MCF 10A (cell line): ENCODE results near the genes SERPINB7, SERPINB2 and CDH7.

DNA sequence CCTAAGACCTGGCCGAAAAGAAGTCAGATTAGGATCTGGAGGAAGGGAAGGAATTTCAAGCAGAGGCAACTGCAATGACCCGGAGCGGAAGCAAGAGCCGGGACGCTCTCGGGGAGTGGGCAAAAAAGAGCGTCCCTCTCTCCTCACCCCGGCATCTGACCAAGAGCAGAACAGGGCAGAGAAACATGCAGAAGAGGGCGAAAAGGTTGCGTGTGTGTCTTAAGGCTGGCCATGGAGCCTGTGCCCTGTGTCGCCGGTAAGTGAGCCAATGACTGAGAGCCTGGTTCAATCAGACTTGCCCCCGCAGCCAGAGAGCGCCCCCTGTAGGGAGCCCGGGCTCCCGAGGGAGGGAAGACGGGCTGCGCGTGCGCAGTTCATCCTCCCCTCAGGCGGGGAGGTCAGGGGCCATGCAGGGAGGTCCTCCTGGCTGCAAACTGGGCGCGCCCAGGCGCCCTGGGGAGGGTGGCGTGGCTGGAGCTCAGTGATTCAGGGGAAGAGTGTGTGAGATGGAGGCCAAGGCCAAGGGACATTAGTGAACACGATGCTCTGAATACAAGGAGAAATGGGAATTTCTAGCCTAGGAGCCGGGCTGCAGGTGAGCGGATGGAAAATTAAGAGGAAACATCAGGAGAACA is 276.6 kb downstream of the PHLPP1 start:
- PRO-cap: no peak
- RRBS: 81% methylated on average over 9 of the region's 28 CpGs

DNA sequence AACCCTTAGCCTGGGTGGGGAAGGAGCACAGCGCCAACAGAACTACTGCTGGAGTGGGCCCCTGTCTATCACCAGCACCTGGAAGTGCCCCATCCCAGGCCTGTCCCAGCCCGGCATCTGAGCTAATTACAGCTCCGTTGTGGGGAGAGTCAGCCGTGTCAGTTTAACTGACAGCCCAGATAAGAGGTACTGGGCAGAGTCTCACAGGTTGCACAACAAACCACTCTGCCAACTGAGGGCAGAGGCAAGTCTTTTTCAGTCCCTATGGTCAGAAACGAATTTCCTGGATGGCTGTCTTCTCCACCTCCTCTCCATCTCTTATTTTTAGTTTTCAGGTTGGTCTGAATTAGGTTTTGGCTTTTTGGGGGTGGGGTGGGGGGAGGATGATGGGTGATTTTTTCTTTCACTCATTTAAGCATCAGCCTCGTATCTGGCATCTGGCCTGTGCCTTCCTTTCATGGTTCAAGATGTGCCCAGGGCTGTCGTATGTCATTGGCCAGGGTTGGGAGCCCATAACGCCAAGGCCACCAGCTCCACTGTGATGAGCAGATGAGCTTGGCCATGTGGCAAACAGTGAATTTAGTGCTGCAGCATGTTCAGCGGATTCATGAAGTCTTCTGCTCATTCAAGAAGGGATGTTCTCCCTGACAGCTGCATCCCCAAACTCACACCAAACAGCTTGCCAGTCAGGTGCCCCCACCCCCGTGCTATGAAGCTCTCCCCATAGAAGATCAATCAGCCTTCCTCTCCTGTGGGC is 219.3 kb downstream of the BCL2 start:
- PRO-cap: no peak
- RRBS: no CpG with 5 or more reads among the region's 10 CpGs

- PRO-cap: no peak
- RRBS: no CpG with 5 or more reads among the region's 16 CpGs
Measured at GRCh38 chr18:63105730-63106525, 213.6 kb downstream of the BCL2 start.

- PRO-cap: no peak
- RRBS: no CpG with 5 or more reads among the region's 18 CpGs
Measured at GRCh38 chr18:63126988-63128075, 192.2 kb downstream of the BCL2 start.

GRCh38 chr18:63154742-63155797 is 164.5 kb downstream of the BCL2 start:
- PRO-cap: no peak
- RRBS: no CpG with 5 or more reads among the region's 29 CpGs

- PRO-cap: no peak
- RRBS: no CpG with 5 or more reads among the region's 5 CpGs
Measured at GRCh38 chr18:63161008-63161495, 158.5 kb downstream of the BCL2 start.

DNA sequence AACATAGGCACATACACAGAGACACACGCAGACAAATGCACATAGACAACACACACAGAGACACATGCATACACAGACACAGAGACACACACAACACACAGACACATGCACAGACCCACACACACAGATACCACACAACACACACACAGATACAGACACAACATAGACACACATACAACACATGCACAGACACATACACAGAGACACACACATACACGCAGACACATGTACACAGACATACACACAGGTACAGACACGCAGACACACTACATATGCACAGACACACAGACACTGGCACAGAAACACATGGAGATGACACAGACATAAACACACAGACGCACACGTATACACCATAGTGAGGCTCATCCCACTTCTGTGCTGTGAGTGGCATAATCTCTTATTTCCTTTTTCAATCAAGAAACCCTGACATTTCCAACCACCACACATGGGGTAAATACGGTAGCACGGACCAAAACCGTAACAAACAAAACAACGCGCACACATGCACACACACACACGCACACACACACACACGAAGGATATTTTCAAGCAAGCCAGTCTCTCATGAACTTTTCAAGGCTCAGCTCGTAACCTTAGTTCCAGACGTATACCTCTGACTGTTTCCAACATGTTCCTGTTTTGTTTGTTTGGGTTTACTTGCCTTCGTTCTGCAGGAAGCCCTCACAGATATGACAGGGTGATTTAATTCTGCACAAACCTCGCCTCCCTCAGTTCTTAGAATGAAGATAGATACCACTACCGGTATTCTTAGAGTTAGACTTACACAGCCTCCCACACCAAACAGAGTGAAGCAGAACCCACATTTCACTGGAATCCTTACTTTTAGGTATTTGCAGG is 119.9 kb downstream of the BCL2 start:
- PRO-cap: no peak
- RRBS: no CpG with 5 or more reads among the region's 17 CpGs

DNA sequence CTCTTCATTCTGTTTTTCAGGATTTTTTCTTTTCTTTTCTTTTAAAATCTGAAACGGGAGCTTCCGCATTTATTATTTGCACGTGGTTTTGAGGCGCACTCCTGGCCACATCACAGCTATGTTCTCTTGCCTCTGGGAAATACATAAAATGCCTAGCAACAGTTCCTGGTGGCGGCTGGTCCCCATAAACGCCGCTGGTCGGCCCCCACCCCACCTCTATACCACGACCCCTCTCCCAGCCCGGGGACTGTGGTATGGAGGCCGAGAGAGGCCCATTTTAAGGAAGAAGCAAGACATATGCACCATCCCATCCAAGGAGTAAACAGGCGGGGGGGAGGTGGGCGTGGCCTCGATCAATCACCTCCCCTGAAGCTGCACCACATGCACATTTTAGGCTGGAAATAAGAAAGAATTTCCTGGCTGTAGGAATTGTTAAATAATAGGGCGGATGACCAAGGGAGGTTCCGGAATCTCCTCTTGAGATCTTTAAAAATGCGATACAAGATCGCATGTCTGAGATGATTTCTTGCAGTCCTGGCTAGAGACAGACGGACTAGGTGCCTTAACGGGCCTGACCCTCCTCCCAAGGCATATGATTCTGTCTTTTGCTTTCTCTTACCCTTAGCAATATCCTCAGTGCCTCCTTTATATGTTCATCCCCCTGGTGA is 82.5 kb downstream of the BCL2 start:
- PRO-cap: no peak
- RRBS: no CpG with 5 or more reads among the region's 20 CpGs

- PRO-cap: no peak
- RRBS: no CpG with 5 or more reads among the region's 9 CpGs
Measured at GRCh38 chr18:63363715-63364610, 3.0 kb downstream of the KDSR start.

- PRO-cap: no peak
Measured at GRCh38 chr18:63402983-63403182, 19.4 kb downstream of the VPS4B start.

- PRO-cap: unidirectional peak, plus-strand start at chr18:63490523
- RRBS: 83% methylated on average over 10 of the region's 15 CpGs
Measured at GRCh38 chr18:63490280-63490936, 13.7 kb downstream of the SERPINB5 start.

- PRO-cap: bidirectional peak, plus-strand start at chr18:63683492, minus-strand start at chr18:63683311
- RRBS: no CpG with 5 or more reads among the region's 2 CpGs
Measured at GRCh38 chr18:63683082-63683622, 19.6 kb upstream of the SERPINB11 start.

DNA sequence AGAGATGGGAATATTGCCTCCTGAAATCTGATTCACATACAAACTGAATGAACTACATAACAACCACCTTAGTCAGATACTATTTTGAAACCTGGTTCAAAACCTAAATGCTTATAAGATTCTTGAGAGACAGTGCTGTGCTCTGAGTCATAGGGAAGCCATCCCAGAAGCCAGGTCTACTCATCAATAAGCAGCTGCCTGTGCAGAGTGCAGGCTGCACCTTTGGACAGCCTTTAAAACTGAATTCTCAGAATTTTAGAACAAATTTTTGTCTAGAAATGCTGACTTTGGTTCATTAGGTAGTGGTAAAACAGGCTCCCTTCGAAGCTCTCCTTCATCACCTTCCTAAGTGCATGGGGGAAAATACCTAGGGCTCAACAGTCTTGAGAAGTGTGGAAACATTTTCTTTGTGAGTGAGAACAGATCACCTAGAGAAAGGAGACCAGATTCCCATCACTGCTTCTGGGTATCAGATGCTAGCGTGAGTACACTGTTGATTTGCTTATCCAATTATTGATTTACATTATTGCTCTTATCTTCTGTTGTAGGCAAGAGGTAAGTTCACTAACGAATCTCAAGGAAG is at the start of gene SERPINB7:
SERPINB7 (plus strand) TSS at position 183 of the 583 bp plus-strand sequence.
- PRO-cap: no peak
- RRBS: no CpG with 5 or more reads among the region's 3 CpGs

DNA sequence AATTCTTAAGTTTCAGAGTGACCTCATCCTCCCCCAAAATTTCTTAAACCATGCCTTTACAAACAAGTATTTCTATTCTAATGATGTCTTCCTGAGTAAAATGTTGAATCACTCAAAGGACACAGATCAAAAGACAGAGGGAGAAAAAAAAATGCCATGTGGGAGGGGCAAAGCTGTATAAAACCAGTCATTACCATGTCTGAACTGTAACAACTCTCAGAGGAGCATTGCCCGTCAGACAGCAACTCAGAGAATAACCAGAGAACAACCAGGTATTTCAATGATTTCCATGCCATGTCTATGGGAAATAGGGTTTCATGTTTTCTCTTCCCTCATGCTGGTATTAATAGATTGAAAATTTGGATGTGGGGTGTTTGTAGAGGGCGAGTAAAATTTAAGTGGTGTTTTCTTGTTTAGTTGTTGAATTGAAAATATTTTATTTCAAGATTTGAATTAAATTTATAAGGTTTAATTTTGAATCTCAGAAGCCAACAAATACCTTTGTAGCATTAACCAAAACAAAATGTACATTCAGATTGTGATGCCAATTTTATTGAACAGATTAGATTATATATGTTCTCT is at the start of gene SERPINB2:
SERPINB2 (plus strand) TSS at position 207 of the 582 bp plus-strand sequence.
- PRO-cap: unidirectional peak, plus-strand start at position 207 of the sequence
- RRBS: no CpG with 5 or more reads among the region's 2 CpGs

DNA sequence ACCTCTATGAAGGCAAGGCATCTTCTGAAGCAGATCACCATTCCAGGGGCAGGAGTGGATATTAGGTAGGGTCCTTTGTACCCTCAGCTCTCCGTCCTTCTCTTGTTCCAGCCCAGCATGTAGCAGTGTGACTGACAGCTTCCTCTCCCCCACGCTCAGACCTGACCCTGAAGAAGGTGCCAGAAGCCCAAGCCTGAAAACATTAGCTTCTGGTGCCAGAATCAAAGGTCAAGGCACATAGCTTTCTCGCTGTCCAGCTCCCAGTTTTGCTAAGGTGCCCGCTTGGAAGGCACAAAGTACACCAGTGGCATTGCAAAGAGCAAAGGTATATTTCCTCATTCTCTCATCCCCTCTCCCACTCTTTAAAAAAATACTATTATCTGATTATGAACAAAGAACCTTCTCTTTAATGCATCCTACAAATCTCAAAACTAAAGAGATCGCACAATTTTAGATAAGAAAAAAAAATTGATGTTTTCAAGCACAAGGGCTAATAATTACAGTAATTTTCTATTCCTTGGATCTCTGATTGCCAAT is 302.4 kb downstream of the SERPINB8 start:
- PRO-cap: no peak
- RRBS: no CpG with 5 or more reads among the region's 5 CpGs

DNA sequence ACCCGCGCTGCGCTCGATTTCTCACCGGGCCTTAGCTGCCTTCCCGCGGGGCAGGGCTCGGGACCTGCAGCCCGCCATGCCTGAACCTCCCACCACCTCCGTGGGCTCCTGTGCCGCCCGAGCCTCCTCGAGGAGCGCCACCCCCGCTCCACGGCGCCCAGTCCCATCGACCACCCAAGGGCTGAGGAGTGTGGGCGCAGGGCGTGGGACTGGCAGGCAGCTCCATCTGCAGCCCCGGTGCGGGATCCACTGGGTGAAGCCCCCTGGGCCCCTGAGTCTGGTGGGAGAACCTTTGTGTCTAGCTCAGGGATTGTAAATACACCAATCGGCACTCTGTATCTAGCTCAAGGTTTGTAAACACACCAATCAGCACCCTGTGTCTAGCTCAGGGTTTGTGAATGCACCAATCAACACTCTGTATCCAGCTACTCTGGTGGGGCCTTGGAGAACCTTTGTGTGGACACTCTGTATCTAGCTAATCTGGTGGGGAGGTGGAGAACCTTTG is 145.3 kb upstream of the CDH7 start:
- PRO-cap: no peak
- RRBS: no CpG with 5 or more reads among the region's 23 CpGs

DNA sequence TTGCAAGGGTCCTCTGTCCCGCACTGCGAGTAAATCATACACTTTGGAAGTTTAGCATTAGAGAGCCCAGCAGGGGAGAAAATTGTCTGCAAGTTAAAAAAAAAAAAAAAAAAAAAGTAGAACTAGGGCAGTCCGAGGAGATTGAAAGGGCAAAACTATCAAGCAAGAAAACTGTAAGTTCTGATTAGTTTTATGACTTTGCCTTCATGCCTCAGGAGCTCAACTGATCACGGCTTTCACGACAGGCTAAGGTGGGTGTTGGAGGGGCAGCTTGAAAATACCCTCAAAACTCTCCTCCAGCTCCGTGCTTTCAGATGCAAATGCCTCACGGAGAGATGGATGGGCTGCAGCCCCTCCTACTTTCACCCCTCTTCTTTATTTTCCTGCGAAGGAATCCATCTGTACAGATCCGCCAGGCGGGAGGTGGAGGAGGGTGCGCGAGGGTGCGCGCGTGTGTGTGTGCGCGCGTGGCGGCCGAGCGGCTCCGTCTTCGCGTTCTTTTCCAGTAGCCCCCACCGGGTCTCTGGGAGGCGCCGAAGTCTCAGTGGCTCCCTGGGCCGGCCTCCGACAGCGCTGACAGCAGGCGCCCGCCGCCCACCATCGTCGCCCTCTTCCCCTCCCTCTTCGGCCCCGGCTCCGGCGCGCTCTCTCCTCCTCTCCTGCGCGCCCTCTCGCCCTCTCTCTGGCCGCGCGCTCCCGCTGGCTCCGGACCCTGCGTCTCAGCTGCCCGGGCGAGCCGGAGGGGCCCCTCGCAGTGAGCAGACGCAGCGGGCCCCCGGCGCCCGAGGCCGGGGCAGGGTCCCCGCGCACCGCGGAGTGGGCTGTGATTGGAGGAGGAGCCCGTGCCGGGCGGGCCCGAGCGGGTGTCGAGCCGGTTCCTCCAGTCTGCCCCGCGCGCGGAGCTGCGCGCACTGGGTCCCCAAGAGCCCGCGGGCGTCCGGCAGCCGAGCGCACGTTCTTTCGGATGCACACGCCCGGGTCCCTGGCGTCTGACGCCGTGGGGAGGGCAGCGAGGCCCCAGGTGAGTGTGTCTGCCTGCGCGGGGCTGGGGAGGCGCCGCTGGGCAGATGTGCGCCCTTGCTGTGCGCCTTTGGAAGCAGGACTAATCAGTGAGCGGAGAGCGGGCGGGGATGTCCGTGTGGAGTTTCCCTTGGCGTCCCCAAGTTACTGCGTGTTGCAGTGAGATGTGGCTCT is at the start of gene CDH7:
CDH7 (plus strand) TSS at position 883 of the 1,194 bp plus-strand sequence.
- PRO-cap: no peak
- RRBS: 67% methylated on average over 41 of the region's 102 CpGs

GRCh38 chr18:66571901-66572327 is 32.0 kb downstream of the CDH19 start:
- PRO-cap: no peak
- RRBS: no CpG with 5 or more reads among the region's 8 CpGs

GRCh38 chr18:68840897-68841419 is 43.1 kb downstream of the CCDC102B start:
- PRO-cap: no peak
- RRBS: no CpG with 5 or more reads among the region's 4 CpGs

GRCh38 chr18:68874496-68874824 is 76.6 kb downstream of the CCDC102B start:
- PRO-cap: no peak